Trachea (tissue), 1 donor: ENCODE results near the genes PAPSS2 and KLLN.

GRCh38 chr10:86163306-86163892 is 203.2 kb downstream of the GRID1 start:
- PRO-cap = no peak

DNA sequence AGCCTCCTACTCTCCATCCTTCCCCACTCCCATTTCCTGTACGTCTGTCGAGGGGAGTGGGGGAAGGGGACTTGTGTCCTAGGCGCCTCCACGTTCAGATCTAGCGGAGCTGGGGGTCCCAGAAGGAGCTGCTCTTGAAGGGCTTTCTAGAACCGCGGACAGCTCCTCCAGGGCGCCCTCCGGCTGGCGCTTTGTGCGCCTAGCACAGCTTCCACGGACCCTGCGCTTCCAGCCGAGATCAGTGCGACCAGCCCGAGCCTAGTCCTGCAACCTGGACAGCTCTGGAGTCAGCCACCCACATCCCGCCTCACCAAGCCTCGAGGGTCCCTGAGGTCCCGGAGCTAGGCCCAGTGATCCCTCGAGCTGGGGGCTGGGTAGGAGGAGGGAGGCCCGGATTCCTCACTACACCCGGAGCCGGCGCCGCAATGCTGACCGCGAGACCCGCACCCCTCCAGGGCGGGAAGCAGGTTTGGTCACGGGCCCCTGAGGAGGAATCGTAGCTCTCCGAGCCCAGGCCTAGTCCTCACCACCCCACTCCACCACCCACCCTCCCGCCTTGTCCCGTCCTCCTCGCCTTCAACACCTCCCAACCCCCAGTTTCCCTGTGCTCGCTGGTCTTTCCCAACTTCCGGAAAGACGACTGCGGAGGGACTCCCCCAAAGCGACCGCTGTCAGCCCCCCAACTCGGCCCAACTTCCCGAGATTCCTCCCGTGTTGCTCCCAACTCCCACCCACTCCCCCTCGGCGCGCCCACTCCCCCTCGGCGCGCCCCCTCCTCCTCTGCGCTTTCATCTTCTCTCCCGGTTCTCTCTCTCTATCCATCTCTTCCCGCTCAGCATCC is 1.7 kb downstream of the GRID1 start:
- PRO-cap = no peak

- PRO-cap = no peak
Measured at GRCh38 chr10:86652450-86652940, 1.9 kb upstream of the OPN4 start.

DNA sequence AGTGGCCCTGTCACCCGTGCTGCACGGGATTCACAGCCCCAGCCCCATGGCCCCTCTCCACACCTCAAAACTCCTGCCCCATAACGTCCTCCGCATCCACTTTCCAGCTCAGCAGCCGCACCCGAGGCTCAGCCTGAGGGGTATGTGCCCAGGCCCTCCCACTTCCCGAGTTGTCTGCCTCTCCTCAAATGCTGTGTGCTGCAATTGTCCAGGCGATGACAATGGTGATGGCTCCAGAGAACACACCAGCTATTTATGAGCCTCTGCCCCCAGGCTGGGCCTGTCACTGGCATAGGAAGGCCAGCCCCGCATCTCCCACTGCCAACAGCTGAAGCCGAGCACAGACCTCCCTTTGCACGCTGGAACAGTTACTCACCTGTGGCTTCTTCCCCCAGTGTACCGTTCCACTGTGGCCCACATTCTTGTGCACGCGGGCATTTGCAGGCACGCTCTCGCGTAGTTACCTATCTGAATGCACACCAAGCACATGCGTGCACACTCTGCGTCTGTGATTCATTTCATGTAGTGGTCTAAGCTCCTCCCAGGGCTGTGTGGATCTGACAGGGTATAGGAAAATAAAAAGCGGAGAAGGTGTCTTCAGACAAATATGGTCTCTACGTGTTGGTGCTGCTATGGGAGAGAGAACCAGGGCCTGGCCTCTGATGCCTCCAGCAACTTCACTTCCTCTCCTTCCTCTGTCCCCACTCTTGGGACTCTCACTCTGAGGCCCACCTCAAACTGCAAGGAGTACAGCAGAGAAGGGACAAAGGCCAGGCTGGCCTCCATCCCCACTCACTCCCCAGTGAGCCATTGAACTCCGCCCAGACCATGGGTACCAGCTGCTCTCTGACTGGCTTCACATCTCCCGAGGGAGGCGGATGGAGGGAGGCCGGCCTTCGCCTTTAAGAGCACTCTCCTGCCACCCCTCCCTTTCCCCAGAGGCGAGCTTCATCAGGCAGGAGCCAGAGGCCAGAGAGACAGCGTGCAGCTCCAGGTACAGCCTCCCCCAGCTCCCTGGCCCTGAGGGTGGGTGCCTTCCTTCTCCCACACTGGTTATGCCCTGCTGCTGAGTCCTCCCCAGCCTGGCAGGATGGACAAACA is 2.1 kb upstream of the LDB3 start:
- PRO-cap = unidirectional peak, plus-strand start at position 958 of the sequence

DNA sequence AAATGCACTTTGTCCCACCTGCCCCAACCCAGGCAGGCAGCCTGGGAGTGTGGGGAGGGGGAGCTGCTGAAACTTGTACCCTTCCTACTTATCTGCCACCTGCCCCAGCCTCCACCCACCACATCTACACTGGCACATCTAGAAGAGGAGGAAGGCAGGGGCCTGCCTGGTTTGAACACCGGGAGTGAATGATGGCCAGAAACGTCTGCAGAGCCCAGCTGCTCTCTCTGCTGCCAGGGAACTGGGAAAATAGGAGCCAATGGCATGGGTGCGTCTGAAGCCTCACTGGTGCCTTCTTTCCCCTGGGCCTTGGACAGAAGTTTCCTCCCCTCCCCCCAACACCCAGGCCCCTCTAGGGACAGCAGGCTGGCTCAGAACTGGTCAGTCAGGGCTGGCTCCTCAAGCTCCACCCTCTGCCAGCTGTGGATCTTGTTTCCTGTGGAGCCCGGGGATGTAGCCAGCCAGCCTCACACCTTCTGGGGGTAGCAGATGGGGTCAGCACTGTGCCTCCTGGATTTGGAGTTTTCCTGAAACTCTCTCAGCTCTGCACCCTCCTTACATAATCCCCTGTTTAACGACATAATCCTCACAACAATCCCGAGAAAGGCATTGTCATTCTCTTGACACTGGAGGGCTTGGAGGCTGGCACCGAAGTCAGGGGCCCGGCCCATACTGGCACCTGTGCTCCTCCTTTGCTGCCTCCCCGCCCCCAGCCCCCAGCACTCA is 5.5 kb downstream of the LDB3 start:
- PRO-cap = no peak

- PRO-cap = bidirectional peak, plus-strand start at chr10:86755811, minus-strand start at chr10:86755854
Measured at GRCh38 chr10:86755367-86756383, 744 bp upstream of the BMPR1A start.

- PRO-cap = no peak
Measured at GRCh38 chr10:86841039-86841765, 84.8 kb downstream of the BMPR1A start.

GRCh38 chr10:86908488-86909179 is 48.8 kb downstream of the MMRN2 start:
- PRO-cap = no peak

DNA sequence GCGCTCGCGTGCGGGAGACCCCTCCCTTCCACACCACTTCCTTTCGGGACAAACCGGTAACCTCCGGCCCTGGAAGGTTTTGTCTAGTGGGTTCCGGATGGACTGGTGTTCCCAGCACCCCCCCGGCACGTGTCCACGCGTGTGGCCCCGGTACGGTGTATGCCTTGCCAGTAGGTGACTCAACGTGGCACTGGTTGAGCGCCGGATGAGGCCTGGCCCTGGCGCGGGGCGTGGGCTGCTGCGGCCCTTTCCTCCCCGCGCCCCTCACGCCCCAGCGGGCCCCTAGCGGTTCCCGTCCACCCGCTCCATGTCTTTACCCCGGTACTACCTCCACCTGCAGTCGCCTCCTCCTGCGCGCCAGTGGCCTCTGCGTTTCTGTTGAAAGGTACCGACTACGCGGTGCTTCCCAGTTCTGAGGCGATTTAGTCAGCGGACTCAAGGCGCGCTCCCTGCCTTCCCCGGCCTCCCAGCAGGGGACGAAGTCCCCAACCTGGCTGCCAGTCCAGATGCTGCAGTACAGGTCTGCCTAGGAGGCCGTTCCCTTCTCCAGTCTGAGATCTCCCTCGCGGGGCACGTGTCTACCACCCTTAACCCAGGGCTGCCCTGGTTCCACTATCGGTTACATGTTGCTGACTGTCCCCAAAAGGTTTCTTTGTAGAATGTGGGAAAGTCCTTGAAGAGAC is 3.3 kb downstream of the ADIRF start:
- PRO-cap = no peak

- PRO-cap = no peak
Measured at GRCh38 chr10:87059919-87060590, 34.6 kb downstream of the GLUD1 start.

GRCh38 chr10:87067522-87068362 is 26.9 kb downstream of the GLUD1 start:
- PRO-cap = no peak

GRCh38 chr10:87504313-87504644 is 414 bp upstream of the MINPP1 start:
- PRO-cap = no peak

DNA sequence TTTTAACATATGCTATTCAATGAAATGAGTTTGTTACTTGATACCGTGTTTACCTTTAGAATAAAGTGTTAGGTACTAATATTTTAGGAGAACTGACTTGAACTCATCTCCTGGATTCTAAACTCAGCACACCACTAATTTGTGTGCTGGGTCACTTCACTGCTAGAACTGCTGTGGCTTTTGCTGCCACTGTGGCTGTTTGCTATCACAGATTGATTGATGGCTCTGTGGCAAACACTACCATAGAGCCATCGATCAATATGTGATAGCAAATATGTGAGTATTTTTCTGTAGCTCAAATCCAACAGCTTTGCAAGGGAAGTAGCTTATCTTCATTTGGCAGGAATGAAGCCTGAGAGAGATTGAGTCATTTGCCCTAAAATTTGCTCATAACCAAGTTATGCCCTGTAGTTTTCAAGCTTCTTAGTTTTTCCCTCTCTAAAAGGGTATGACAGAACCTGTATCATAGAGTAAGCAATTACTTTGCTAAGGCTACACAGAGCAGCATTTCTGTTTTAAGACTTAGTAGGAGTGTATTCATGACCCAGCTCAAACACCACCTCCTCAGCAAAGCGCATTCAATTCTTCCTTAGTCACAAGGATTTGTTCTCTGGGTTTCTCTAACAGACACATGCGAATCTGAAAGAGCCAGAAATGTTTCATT is 43.1 kb downstream of the MINPP1 start:
- PRO-cap = no peak

DNA sequence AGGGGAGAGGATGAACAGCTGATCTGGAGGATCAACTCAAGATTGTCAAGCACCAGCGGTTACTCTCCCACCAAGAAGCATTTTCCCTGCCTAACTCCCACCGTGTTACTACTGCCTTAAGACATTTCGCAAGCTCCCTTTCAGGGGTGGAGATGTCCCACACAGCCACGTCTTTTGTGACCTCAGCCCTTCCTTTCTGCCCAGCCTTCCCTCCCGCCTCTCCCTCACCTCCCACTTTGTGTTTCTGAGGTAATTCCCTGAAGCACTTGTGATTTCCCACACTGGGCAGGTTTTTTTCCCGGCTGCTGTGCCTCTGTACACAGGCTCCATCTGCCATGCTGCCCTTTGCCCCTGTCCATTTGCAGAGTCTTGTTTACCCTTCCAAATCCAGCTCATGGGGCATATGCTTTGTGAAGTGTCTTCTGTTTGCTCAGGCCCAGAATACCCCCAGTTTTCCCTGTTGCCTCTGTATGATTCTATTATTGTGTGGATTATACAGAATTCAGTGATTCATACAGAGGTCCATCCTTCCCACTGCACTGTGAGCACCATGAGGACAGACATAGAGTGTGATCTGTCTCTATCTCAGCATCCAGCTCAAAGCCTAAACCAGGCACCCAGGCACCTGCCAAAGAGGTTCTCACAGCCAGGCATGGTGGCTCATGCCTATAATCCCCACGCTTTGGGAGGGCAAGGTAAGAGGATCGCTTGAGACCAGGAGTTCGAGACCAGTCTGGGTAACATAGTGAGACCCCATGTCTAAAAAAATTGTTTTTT is 40.8 kb upstream of the PAPSS2 start:
- PRO-cap = no peak

DNA sequence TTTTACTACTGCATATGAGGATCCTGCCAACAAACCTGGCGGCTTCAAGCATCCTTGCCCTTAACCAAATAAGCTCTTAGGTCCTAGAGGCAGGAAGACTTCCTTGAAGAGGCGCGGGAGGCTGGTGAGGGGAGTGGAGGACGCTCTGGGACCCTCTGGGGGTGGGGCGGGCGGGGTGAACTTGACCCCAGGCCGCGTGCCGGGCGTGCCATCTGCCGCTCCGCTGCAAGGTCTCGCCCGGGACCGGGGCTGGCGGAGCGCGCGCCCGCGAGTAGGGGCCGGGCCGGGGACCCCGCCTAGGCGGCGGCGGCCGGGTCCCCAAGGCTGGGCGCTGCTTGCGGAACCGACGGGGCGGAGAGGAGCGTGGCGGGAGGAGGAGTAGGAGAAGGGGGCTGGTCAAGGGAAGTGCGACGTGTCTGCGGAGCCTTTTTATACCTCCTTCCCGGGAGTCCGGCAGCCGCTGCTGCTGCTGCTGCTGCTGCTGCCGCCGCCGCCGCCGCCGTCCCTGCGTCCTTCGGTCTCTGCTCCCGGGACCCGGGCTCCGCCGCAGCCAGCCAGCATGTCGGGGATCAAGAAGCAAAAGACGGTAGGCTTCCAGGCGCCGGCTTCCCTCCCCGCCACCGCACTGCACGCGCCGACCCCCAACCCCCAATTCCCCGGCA is at the start of gene PAPSS2:
PAPSS2 (plus strand) TSS at position 456 of the 662 bp plus-strand sequence.
- PRO-cap = bidirectional peak, plus-strand start outside the sequence, minus-strand start at position 627 of the sequence

- PRO-cap = no peak
Measured at GRCh38 chr10:87768864-87769063, 49.3 kb downstream of the ATAD1 start.

- PRO-cap = no peak
Measured at GRCh38 chr10:87861317-87861927, 1.9 kb downstream of the KLLN start.

- PRO-cap = bidirectional peak, plus-strand start at chr10:87863357, minus-strand start at chr10:87863287; bidirectional peak, plus-strand start at chr10:87863698, minus-strand start at chr10:87863493
Measured at GRCh38 chr10:87863163-87863749, at the start of gene KLLN. KLLN (minus strand) TSS chr10:87863533.

GRCh38 chr10:87945986-87947178 is 83.0 kb downstream of the PTEN start:
- PRO-cap = no peak

- PRO-cap = no peak
Measured at GRCh38 chr10:87951903-87952793, 88.7 kb downstream of the PTEN start.